Glomerular endothelial cell (primary cell): ENCODE measurements around a stretch of chr10.

DNA sequence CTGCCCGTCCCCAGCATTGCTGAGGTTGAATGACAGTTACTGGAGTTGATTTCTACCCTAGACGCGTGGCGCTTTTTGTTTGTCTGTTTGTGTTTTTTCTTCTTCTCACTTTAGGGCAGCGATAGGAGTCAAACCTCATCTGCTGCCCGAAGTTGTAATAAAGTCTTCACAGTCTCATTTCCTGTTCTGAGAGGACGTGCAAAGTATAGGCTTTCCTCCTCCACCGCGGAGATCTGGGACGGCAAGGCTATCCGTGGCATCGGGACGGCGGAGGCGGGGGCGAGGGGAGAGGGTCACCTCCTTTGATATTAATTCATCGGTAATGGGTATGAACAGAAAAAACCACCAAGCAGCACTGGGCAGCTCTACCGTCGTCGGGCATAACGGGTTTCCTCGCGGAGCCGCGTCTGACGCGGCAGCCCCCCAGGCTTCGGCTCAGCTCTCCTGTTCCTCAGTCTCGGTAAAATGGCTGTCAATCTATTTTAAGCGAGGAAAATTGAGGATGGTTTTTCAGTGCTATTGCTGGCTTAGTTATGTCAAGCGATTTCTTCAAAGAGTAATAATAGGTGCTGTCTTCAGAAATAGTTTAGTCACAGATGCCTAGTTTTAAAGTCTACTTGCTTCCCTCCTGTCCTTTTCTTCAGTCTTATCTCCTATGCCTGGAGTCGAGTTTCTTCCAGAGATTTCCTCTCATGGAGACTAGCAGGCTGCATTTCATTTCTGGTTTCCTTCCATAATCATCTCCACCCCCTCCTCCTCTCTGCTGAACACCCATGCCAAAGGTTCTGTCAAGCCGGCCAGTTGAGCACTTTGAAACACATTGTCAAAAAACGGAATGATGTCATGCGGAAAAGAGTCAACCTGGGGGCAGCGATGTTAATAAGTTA is 161.1 kb downstream of the LRMDA start:
- RAMPAGE, long total RNA: no peak

DNA sequence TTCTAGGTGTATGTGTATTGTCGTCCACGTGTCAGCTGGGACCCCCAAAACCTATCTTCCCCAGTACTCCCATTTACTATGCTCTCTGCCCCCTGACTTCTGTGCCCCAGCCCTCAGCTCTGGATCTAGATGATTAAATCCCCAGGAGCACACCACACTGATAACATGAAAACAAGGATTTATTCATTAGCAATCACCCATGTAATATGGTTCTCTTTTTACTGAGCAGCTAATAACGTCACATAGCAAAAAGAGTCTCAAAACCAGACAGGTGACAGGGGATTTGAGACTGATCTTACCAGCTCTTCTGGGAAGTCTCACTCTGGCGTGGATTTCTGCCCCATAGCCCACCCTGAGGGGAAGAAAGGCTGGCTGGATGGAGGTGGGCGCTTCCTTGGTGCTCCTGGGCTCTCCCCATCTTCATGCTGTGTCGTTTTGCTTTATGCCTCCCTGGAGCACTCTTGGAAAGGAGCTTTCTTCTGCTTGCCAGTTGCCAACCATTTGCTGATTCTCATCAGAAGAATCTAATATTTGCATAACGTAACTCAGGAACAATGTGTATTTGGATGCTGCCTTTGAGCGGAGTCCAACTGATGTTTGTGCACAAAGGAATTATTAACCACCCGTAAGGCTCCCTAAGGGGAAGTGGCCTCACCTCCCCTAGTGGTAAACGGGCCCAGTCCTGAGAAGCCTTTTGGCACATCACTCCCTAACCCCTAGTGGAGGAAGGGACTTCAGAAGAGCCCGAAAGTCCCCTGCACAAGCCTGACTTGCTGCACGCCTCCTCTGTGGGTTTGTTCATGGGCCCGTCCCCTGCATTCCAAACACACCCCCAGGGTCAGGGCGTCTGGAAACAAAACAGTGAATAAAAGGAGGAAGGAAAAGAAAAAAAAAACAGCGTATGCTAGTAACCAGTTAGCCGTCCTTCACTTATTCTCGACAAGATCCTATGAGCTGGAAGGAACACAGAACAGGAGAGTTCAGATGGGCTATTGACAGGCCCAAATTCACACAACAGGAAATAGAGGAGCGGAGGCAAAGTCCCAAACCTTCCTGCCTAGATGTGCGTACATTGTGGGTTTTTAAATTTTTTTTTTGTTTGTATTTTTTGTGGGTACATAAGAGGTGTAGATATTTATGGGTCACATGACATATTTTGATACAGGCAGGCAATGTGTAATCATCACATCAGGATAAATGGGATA is 602.1 kb downstream of the LRMDA start:
- RAMPAGE, long total RNA: no peak

DNA sequence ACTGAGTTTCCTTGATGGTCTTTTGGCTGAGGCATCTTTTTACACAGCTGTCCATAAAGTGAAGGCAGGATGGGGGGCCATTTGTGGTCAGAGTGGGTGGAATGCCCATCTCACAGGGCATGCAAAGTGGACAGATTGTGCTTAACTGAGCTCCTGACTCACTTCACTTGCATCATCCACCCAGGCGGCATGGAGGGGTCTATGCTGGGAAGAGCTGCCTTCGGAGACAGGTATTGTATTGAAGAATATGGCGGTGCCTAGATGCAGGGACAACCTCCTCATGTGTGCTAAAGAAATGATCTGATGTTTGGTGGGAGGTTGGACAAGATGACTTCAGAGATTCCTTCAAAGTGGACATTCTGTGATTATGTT is 905.2 kb downstream of the KCNMA1 start:
- RAMPAGE, long total RNA: no peak

DNA sequence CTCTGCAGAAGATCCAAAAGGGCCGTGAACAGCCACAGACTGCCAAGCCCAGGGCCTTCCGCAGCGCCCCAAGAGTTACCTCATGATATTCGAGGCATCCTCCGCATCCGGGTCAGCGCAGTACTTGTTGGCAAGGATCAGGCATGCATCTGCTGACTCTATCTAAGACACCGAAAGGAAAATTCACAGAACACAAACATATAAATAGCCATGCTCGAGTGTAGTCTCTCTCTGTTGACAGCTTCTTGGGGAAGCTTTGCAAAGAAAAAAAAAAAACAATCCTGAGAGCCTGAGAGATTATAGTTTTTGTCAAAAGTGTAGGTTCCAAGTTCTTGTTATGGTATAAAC is 553.1 kb downstream of the KCNMA1 start:
- RAMPAGE, long total RNA: no peak

DNA sequence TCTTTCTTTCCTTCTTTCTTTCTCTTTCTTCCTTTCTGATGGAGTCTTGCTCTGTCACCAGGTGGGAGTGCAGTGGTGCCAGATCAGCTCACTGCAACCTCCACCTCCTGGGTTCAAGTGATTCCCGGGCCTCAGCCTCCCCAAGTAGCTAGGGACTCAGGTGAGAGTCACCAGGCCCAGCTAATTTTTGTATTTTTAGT is 486.5 kb downstream of the KCNMA1 start:
- RAMPAGE, long total RNA: no peak

GRCh38 chr10:77392698-77393282 is 244.8 kb downstream of the KCNMA1 start:
- RAMPAGE, long total RNA: no peak

GRCh38 chr10:77416701-77417308 is 220.8 kb downstream of the KCNMA1 start:
- RAMPAGE, long total RNA: no peak

DNA sequence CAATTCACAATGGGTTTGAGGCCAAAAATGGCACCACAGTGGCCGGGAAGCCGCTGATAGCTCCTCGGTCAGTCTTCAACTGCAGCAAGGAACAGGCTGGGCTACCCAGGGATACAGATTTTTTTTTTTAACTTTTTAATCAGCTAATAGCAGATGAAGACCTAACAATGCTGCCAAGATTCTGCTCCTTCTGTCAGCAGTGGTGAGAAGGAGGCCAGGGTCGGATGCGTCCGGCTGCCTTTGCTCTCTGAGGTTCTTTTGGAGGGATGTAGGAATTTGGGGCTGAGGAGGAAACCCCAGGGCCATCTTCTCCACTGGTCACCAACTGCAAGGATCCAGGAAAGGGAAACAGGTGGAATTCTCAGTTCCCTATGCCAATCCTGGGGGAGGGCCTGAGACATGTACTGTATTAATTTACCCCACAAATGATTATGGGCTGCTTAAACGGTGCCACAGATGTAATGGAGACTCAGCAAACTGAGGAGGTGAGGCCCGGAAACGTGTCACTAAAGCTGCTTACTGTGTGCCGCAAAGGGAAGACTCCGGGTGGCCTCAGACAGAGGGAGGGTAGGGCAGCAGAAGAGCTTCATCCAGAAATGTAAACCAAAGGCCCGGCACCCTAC is 167.7 kb downstream of the KCNMA1 start:
- RAMPAGE, long total RNA: no peak

DNA sequence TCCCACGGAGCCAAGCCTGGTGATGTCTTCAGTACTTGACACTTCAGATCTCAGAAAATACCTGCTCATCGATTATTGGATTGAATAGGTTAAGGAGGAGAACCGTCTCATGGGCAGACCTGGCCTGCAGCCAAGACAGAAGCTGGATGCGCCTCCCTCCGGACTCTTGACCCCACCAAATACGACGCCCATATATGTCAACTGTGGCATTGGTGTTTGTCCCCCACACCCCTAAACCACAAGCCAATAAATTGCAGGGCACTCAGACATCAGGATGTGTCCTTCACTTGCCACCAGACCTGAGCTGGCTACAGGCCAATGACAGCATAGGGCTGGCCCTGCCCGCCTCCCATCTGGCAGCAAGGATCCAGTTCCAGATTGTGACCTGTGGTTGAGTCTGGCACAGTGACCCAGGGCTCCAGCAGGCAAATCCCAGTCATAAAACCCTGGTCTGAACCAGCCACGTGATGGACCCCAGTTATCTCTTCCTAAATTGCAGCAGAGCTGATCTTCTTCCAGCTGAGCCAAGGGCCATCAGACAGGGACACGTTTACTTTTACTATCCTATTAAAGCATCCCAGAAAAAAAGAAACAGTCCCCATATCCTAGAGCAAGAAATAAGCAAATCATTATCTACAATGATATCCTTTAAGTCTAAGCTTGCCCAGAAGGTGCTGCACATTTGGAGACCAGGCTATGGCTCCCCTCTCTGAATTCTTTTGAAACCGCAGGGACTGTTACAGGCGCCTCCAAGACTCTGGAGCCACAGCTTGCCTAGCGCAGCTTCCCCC is 157.5 kb downstream of the KCNMA1 start:
- RAMPAGE, long total RNA: no peak

DNA sequence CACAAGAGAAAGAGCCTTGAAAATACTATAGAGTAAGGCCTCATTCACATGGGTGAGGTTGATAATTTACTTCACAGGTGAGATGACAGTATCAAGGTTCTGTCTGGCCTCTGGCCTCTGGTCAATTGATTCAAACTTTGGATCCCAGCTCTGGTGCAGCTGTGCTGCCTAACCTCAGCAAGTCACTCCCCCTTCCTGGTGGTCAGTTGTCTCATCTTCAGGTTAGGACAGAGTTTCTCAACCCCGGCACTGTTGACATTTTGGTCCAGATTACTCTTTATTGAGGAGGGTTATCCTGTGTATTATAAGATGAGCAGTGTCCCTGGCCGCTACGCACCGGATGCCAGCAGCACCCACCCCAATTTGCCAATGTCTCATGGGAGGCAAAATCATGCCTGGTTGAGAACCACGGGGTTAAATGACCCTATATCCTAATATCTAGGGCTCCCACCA is 147.8 kb downstream of the KCNMA1 start:
- RAMPAGE, long total RNA: no peak

DNA sequence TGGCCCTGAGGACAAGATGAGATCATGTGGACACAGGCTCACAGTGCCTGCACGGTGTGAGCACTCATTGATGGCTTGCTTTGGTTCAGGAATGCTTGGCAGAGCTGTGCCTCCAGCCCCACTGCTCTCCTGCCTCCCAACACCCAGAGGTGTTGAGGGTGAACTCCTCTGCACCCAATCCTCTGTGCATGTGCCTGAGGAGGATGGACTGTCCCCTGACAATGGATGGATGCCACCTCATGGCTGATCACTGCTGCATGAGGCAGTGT is 136.5 kb downstream of the KCNMA1 start:
- RAMPAGE, long total RNA: no peak

DNA sequence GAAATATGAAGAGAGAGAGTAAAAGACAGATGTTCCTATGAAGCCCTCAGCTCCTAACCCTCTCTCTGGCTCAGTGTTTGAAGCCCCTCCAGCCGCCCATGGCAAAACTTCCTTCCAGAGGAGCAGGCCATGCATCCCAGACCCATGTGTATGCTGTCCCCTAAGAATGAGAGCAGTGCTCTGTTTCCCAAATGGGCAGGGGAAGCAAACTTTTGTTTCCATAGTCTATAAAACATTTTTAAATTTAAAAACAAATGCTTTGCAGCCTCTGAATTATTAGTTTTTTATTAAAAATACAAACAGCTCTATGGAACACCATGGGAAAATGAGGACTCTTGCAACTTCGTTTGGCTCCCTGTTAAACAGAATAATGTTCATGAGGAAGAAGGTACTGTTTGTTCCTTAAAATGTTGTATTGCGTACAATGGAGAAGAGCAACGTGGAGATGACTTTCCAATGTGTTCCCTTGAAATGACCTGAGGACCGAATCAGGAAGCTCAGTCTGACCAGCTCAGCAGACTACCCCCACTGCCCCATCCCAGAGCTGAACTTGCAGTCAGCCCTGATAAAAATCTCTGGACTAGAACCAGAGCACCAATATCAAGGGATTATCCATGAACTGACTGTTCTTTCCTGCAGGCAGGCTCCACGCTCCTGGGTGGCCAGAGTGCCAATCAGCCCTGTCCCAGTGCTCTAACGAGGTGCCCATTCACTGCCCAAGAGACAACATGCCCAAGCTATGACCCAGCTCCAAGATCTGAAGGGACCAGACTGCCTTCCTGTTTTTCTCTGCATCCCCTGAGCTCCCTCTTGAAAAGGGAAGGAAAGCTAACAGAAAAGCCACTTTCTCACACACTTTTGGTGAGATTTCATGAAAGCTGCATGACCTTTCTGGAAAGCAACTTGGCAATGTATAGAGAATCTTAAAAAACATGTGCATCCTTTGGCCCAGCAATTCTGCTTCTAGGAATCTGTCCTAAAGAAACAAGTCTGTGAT is 130.4 kb downstream of the KCNMA1 start:
- RAMPAGE, long total RNA: no peak

DNA sequence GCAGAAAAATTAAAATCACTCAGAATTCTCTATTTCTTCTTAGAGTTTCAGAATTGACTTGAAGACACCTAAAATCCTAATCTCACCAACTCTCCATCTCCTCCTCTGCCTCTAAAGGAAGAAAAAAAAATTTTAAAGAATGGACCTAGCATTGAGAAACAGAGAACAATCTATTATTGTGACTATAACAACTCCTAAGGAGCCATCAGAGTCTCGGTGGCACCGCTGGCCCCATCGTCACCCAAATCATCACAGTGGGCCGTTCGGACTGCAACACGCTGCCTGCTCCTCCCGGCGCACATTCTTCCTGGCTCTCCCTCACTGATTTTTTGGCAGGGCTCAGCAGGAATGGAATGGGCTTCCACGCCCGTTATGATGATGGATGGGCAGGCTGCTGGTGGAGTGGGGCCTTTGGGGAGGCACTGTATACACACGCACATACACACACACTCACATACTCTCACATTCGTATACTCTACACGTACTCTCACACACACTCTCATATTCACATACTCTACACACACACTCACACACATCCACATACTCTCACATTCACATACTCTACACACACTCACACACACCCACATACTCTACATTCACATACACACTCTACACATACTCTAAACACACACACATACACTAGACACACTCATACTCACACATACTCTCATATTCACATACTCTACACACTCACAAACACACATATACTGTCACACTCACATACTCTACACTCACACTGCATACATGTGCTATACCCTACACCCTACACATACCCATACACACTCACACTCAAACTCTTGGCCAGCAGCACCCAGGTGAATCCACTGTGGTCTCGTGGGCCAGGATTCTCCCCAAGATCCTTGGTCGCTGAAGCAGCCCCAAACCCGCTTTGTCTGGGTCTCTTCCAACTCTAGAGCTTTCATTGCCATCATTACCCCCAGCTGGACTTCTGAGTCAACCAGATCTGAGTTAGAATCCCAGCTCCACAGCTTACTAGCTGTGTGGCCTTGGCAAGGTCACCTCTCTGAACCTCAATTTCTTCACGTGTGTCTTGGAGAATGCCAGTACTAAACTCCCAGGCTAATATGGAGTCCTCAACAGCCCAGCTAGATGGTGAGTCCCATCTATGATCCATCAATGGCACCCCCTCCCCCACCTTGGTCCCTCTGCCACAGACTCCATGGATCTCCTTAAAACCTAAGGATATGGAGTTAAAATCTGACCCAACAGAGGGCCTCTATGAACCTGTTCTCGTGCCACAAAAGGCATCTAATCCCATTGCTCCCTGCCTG is 99.6 kb downstream of the KCNMA1 start:
- RAMPAGE, long total RNA: no peak

GRCh38 chr10:77550295-77550768 is 87.3 kb downstream of the KCNMA1 start:
- RAMPAGE, long total RNA: no peak

GRCh38 chr10:77553636-77553949 is 84.0 kb downstream of the KCNMA1 start:
- RAMPAGE, long total RNA: no peak

DNA sequence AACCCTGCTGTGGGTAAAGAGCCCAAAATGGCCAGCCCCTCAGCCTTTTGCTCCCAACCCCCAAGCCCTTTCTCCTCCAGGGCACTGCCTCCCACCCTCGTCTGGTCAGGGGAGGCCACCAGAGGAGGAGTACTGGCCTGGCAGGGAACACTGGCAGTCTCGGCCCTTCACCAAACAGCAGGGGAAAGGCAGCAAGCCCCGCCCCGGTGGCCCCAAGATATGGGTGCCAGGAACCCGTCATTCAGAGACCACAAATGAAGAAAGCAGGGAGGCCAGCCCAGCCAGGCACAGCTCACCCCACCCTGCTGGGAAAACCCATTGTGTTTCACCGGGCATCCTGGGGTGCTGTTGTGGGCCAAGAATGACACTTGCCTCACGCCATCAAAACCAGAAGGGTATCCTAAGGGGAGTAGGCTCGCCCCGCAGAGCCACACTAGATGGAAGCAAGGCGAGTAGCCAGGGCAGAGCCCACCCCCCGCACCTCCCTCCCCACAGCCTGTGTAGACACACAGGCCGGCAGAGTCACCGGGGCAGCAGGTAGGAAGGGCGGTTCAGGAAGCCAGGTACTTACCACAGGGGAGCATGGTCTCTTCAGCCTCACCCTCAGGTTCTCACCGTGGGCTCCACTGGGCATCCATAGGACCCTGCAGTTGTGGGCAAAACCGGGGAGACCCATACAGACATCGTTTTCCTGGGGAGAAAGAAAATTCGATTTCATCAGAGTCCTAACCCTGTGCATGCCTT is 72.5 kb upstream of the KCNMA1 start:
- RAMPAGE, long total RNA: no peak

DNA sequence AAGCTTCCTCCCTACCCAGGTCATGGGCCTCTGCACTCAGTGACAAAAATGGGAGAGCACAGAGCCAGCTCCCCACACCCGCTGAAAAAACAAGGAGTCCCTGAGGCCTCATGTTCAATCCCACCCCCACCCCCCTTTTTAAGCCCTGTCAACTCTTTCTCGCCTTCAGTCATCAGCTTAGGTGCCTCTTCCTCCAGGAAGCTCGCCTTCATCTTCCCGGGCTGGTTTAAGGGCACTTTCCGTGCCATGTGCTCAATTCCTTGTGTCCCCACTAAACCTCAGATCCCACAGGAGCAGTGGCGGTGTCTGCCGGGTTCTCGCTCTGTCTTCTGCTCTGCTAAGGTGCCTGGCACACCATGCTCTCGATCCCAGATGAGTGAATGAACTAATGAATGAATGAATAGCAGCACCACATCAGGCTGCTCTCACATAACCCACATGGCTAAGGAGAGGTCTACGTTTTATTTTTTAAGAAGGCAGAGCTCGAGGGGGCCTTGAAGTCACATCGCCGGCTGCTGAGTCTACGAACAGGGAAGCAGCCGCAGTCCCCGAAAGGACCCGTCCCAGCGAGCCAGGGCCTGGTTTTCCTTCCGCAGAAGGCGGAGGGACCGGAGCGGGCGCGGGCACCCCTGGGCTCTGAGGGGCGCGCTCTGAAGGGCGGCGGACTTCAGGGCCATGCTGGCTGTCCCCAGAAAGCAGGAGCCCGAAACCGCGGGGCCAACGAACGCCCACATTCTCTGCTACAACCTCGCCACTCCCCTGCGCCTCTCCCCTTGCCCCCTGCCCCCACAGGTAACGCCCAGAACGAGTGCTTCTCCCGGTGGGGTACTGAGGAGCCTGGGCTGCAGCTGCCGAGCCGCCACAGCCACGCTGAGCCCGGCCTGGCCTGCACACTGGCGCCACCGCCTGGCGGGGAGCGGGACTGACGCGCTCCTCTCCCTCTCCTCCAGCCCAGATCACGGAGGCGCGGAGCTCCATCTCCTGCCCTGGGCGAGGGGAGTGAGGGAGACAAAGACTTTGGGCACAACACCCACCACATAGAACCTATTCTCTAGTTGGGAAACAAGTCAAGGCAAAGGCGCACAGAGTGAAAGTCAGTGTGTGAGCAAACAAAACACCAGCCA is 73.5 kb upstream of the KCNMA1 start:
- RAMPAGE, long total RNA: no peak

GRCh38 chr10:77773884-77774329 is 136.3 kb upstream of the KCNMA1 start:
- RAMPAGE, long total RNA: no peak

- RAMPAGE, long total RNA: no peak
Measured at GRCh38 chr10:77807630-77808155, 118.9 kb downstream of the DLG5 start.

DNA sequence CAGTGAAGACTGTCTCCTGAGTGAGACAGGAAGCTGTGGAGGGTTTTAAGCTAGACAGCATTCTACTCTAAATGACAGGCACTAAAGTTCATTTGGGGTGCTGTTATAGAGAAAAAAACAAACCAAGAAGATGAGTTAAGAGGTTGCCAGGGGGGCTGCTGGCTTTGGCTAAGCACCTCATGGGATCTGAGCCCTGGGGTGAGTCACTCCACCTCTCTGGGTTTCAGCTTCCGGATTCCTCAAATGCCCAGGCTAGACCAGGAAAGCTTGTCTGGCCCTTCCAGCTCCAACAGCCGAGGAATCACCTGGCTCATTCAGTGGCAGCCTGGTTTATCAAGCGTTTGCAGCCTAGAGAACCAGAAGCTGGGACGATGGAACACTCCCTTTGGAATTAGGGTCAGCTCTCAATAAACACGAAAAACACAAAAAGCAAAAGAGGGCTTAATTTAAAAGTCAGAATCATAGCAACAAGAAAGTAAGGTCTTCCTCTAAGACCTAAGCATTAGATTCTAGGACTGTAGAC is 81.5 kb downstream of the DLG5 start:
- RAMPAGE, long total RNA: no peak